Renal cortical epithelial cell (primary cell): ENCODE measurements around the gene CDK19.

GRCh38 chr6:109165551-109166053, 70.3 kb downstream of the CEP57L1 start:
- RRBS = no CpG with 5 or more reads among the region's 1 CpG

GRCh38 chr6:109230405-109231046, 135.2 kb downstream of the CEP57L1 start:
- RRBS = no CpG with 5 or more reads among the region's 9 CpGs

GRCh38 chr6:109303553-109304557, 78.4 kb downstream of the CD164 start:
- RRBS = no CpG with 5 or more reads among the region's 9 CpGs

- RRBS = no CpG with 5 or more reads among the region's 1 CpG
Measured at GRCh38 chr6:109332623-109332908, 49.7 kb downstream of the CD164 start.

DNA sequence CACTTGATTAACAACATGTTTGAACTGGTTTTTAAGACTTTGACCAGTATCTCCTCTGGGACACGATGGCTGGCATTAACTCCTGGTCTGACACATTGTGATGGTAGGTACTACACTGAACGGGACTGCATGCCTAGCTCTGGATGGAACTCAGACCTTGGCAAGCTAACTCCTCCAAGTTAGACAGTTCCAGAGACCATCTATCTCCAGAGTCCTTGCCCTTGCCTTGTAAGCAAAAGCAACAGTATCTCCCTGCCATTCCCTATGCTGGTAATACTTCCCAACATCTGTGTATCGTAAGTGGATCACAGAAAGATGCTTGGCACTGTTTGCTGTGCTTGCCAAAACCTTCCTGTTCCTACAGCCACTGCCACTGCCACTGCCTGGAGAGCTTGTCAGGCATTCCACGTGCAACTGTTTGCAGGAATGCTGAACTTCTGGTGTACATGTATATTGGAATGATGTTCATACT, 25.4 kb downstream of the AK9 start:
- RRBS = no CpG with 5 or more reads among the region's 4 CpGs

GRCh38 chr6:110039409-110039942, 61.4 kb downstream of the GPR6 start:
- RRBS = no CpG with 5 or more reads among the region's 7 CpGs

DNA sequence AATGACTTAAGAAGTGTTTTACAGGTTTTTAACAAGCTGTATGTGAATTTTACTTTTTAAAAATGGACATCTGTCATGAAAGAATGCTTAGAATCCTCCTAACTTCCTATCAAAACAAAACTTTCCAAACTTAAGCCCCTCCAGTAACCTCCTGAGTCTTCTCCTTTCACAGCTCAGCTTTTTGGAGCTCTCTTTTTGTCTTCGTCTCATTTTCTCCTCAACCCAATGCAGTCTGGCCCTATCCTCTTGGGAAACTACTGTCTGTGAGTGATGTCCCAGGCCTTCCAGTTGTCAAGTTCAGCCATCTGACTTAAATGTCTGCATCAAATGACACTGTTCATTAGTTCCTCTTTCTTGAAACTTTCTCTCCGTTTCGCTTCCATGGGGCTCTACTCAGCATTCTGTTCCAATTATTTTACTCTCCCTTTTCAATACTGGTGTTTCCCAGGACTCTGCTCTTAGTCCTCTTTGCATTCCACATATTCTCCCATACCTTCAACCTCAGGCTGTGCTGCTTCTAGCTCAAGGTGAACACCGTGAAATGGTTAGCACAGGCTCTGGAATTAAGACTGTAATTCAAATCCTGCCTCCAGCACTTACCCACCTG, 1.4 kb downstream of the CDC40 start:
- RRBS = no CpG with 5 or more reads among the region's 4 CpGs

- RRBS = no CpG with 5 or more reads among the region's 4 CpGs
Measured at GRCh38 chr6:110536948-110537755, 60.7 kb upstream of the SLC22A16 start.

DNA sequence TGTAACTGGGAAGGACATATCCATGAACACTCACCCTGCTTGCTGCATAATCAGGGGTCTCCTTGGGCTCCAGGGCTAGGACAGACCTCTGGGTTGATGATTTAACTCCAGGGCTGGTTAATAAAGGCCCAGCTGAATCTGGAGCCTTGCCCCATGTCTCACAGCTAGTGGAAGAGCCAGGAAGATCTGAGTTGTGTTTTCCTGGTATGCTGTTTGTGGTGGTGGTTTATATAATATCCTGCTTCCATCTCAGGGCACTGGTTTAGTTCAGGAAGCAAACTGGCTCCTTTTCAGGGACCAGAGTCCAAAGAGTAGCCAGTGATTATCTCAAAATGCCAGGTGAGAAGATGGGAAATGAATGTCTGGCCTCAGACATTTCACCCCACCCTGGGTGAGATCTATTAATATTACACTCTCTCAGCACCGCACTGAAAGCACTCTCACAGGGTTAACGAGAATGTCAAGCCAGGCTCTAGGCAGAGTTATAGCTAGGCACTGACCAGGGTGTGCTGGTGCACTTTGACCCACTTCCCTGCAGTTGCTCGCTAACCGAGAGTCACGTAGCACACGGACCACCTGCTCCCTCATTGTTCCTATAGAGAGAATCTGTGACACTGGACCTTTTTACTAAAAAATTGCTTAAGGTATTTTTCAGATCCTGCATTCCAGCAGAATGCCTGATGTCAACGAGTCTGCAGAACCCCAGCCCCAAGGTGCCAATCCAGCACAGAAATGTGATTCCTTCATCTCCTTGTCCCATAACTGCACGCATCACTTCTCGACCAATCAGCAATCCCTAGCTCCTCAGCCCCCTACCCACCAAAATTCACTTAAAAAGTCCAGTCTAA, 90.2 kb upstream of the SLC22A16 start:
- RRBS = no CpG with 5 or more reads among the region's 9 CpGs

- RRBS = no CpG with 5 or more reads among the region's 4 CpGs
Measured at GRCh38 chr6:110589744-110590358, 113.4 kb upstream of the SLC22A16 start.

DNA sequence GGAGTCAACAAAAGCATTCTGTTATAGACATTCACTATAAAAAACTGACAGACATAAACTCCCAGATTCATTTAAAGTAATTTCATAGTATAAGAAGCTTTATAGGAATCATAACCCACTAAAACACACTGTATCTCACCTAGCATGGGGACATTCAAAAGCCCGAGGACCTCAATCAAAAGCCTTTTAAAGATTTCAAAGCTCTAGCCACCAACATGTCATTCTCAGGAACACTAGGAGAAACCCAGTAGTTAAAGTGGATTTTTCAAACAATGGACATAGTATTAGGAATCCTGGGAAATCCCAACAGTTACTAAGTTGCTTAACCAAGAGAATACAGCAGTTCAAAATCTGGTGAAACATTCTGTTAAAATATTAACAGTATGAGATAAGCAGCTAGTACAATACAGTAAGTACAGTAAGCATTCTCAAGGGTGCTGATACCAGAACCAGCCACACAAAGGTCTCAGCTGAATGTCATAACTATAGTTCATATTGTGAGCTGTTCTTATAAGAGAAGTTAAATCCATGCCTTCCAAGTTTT, 68.7 kb downstream of the CDK19 start:
- RRBS = no CpG with 5 or more reads among the region's 1 CpG

DNA sequence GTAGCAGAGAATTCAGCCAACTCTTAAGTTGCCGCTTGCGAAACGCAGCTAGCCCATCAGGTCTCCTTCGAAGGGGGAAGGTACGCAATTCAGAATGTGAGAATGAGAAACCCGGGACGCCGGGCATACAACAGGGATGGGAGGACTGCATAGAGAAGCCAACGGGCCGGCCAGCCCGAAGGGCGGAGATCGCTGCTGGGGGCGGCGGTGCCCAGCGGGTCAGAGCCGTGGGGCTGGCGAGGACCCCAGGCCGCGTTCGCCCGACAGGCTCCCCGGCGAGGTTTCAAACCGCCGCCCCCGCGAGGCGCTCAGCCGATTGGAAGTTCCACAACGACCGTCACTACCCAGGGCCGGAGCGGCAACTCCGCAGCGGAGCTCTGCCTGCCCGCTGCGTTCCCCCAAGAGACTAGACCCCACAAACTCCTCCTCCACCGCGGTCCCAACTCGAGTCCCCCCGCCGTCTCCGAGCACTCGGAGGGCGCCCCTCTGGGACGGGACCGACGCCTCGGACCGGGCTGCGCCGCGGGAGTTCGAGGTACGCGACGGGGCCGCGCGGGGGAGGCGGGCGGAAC, 902 bp downstream of the CDK19 start:
- RRBS = under 1% methylated on average over 20 of the region's 63 CpGs

DNA sequence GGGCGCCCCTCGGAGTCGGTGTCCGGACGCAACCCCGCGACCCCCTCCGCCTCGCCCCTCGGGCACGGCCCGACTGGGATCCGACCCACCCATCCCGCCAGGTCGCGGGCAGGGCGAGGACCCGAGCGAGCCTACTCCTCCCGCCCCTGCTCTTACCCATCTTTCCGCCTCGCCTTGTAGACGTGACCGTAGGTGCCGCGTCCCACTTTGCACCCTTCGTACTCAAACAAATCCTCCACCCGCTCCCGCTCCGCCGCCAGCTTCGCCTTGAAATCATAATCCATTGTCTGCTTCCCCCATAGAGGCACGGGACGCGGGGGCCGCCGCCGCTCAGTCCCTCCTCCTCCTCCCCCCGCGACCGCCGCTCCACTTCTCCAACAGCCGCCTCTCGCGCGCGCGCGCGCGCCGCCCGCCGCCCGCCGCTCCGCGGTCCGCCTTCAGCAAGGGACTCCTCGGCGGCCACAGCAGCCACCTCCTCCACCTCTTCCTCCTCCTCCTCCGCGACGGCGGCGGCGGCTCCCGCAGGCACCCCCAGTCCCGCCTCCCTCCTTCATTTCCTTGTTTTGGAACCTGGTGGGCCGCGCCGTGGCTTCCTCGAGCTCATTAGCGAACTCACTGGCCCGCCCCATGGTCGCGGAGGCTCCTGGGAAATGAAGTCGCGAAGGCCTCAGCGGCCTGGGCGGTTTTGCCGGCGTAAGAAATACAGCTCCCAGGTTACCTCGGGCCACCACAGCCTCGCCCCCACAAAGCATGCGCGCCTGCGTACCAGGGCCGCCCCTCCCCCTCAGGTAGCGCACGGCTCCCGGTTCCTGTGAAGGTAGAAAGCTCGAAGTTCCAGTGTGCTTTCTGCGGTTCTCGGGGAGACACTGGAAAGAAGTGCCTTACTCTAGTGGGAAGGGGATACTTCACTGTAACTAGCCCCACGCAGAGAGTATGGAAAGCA, at the start of gene CDK19:
TSS of gene CDK19 (minus strand) at position 617 of the 943 bp plus-strand sequence.
- RRBS = under 1% methylated on average over 4 of the region's 96 CpGs

- RRBS = no CpG with 5 or more reads among the region's 6 CpGs
Measured at GRCh38 chr6:110925802-110926001, 32.8 kb upstream of the GTF3C6 start.

GRCh38 chr6:111196366-111196885, 62.7 kb upstream of the MFSD4B start:
- RRBS = no CpG with 5 or more reads among the region's 2 CpGs

GRCh38 chr6:111255621-111256165, 3.4 kb upstream of the MFSD4B start:
- RRBS = no CpG with 5 or more reads among the region's 8 CpGs

DNA sequence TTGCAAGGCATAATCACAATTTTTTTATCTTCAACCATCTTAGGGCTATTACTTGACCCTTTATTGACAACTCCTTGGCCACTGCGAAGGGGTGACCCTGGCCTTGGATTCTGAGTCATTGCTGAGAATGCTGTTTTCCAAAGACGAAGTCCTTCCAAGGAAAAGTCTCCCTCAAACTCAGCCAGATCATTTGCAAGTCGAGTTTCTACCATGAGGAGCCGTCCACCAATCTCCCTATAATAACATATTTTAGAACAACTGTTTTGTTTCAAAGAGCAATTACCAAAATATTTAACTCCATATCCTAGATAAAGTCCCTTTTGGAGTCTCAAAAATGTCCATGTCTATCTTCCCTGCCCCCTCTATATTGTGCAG, 108.6 kb downstream of the MFSD4B start:
- RRBS = no CpG with 5 or more reads among the region's 4 CpGs

GRCh38 chr6:111604761-111605728, 633 bp downstream of the TRAF3IP2 start:
- RRBS = no CpG with 5 or more reads among the region's 19 CpGs

DNA sequence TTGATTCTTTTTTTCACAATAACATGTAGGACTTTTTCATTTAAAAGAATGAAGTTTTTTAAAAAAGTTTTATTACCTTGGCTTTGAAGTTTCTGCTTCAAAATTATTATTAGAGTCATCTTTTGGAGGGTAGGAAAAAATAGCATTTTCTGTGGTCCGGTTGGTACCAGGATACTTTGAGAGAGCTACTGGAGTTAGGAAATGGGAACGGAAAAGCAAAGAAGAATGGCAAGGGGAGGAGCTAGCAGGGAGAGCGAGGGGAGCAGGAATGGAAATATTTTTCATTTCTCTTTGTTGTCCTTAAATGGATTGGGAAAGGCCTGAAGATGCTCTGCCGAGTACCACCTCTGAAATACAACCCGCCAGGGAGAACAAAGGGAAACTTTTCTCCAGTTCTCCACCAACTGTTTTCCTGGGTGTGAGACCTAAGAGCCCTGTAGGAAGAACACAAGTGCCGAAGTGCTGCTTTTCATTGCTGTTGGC, 3.3 kb upstream of the TRAF3IP2 start:
- RRBS = no CpG with 5 or more reads among the region's 6 CpGs

DNA sequence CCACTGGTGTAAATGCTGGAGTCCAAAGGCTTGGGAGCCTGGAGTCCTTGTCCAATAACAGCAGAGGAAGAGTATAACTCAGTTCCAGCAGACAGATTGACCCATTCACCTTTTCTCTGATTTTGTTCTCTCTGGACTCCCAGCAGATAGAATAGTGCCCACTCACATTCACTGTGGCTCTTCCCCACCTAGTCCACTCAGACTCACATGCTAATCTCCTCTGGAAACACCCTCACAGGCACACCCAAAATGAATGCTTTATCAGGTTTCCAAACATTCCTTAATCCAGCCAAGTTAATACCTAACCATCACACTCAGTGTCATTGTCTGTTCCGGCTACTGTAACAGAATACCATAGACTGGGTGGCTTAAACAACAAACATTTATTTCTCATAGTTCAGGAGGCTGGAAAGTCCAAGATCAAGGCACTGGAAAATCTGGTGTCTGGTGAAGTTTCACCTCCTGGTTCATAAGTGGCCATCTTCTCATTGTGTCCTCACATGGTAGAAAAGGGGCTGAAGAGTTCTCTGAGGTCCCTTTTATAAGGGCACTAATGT, 5.1 kb upstream of the TRAF3IP2 start:
- RRBS = no CpG with 5 or more reads among the region's 1 CpG